ENCODE results near the gene TMEM131L.

DNA sequence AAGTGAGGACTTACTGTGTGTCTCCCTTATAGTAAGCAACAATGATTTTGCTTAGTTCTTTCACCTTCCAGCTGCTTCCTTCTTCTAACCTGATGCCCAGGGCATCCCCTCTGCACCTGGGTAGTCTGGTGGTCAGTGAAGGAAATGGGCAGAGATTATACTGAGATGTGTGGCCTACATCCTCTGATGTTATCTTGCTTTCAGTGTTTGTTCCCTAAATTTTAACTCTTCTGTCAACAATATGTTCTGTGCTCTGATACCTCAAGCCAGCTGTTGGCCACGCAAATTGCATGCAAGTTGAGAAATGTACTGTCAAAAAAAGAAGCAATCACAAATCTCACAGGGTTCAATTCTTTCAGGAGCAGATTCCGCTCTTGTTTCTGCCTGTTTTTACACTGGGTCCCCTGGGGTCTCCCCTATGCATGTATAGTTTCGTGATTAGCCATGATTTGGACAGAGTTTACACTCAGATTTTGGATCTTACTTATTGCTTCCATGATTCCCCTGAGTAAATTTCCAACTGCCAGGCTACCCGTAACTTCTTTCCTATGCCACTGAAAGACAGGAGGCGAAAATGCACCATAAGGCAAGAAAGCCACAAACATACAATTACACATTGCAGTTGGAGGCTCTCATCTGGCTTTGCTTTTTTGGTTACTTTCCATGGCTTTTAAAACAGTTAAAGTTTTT is 73.7 kb downstream of the FBXW7 start:
- RRBS: no CpG with 5 or more reads among the region's 5 CpGs

DNA sequence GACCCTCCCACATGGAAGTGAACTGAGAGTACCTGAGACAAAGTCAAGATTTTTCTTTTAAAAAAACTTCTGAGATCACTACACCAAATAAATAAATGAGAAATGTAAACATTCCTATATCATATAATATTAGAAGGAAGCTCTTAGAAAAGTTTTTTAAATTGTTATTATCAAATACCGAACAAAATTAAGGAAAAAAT is 28.8 kb downstream of the FBXW7 start:
- RRBS: no CpG with 5 or more reads among the region's 1 CpG

- RRBS: no CpG with 5 or more reads among the region's 1 CpG
Observed at GRCh38 chr4:152524835-152525253, 11.0 kb downstream of the FBXW7 start.

- RRBS: no CpG with 5 or more reads among the region's 2 CpGs
Observed at GRCh38 chr4:152691285-152691785, 11.5 kb upstream of the TMEM154 start.

- RRBS: 10% methylated on average over 2 of the region's 4 CpGs
Observed at GRCh38 chr4:152779264-152779371, 412 bp downstream of the TIGD4 start.

GRCh38 chr4:152800514-152801384 is 21.0 kb downstream of the ARFIP1 start:
- RRBS: no CpG with 5 or more reads among the region's 9 CpGs

DNA sequence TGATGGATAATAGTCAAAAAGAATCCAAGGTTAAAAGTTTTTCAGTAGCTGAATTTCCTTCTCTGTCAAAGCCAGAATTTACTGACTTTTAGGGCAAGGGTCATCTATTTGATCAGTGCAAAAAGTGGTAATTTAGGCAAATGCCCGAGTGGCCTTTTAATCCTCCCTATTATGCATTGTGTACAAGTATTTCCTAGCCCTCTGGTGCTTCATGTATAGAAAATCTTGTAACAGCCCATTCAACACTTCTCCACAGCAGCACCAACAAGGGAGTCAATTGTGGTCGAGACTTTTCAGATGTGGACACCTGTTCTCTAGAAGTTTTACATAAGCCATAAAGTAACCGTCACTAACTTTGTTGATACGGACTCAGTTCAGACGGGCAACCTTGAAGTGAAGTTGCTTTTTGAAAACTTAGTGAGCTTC is 51.0 kb upstream of the FHDC1 start:
- RRBS: no CpG with 5 or more reads among the region's 5 CpGs

DNA sequence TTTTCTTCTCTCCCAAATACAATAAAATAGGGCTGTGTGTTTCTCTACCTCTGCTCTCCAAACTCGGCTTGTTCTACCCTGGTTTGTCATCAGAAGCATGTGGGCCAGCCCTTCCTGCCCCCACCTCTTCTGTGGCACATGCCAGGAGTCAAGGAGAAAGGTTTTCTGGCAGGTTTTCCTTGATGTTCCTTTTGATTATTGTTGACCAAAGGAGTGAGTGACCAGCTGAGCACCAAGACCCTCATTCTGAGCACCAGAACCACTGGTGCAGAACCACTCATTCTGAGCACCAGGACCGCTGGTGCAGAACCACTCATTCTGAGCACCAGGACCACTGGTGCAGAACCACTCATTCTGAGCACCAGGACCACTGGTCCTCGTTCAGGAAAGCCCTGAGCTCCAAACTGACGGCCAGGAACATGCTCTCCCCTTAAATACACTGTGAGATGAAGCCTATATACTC is 2.5 kb downstream of the FHDC1 start:
- RRBS: no CpG with 5 or more reads among the region's 4 CpGs

DNA sequence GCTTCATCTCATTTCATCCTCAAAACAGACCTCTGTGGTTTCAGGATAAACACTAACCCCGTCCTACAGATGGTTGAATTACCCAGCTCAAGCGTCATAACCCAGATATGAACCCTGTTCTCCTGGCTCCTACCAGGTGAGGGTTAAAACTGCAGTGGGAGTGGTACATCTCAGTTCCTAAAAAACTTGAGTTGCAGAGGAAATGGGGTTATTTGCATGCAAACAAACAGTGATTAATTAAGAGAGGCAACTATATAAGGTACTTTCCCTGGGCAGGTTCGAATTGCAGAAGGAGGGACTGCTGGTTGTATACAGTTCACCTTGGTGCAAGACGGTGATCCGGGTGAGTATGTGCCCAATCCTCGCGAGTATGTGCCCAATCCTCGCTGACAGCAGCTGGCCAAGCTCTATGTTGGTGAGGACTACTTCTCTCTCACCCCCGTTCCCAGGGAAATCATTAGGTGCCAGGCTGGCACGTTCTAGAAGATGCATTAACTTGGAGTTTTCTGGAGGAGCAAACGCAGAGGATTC is 72.6 kb downstream of the FHDC1 start:
- RRBS: no CpG with 5 or more reads among the region's 11 CpGs

GRCh38 chr4:153222158-153222976 is 18.1 kb downstream of the TRIM2 start:
- RRBS: 13% methylated on average over 8 of the region's 43 CpGs

- RRBS: no CpG with 5 or more reads among the region's 3 CpGs
Observed at GRCh38 chr4:153348039-153348467, 3.6 kb downstream of the MND1 start.

DNA sequence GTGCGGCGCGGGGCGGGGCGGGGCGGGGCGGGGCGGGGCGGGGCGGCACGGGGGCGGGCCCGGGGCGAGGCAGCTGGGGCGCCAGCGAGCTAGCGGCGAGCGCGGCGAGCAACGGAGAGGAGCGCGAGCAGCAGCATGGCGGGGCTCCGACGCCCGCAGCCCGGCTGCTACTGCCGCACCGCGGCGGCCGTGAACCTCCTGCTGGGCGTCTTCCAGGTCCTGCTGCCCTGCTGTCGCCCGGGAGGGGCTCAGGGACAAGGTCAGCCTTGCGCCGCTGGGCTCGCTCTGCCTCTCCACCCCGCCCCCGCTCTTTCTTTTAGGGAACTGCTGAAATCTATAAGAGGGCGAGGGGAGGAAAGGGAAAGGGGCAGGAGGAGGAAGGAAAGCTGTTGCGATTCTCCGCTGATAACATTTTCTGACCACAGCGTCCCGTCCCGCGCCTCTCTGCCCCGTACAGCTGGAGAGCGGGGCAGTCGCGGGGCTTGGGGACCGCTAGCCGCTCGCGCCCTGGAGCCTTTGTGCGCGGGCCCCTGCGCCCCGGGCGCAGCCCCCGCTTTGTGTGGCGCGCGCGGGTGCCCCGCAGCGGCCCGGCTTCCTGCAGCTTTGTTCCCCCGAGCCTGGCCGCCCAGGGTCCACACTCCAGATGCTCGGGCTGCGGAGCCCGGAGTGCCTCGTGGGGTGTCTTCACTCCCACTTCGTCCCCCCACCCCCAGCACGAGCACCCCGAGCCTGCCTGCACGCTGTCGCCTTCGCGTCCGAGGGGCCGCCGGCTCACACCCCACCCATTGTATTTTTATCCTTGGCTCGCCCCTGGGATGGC is at the start of gene TMEM131L:
Gene TMEM131L, plus strand, starts transcription at position 98 of the 820 bp plus-strand sequence.
- RRBS: 2% methylated on average over 48 of the region's 87 CpGs

- RRBS: no CpG with 5 or more reads among the region's 3 CpGs
Observed at GRCh38 chr4:153685168-153685838, 1.2 kb downstream of the TLR2 start.

GRCh38 chr4:153701488-153702777 is 17.9 kb downstream of the TLR2 start:
- RRBS: no CpG with 5 or more reads among the region's 9 CpGs

- RRBS: 2% methylated on average over 7 of the region's 35 CpGs
Observed at GRCh38 chr4:153759077-153759804, 583 bp downstream of the RNF175 start.

GRCh38 chr4:154535306-154536233 is 14.6 kb downstream of the PLRG1 start:
- RRBS: no CpG with 5 or more reads among the region's 3 CpGs

- RRBS: no CpG with 5 or more reads among the region's 3 CpGs
Observed at GRCh38 chr4:155495749-155495984, 118.9 kb upstream of the MAP9 start.

DNA sequence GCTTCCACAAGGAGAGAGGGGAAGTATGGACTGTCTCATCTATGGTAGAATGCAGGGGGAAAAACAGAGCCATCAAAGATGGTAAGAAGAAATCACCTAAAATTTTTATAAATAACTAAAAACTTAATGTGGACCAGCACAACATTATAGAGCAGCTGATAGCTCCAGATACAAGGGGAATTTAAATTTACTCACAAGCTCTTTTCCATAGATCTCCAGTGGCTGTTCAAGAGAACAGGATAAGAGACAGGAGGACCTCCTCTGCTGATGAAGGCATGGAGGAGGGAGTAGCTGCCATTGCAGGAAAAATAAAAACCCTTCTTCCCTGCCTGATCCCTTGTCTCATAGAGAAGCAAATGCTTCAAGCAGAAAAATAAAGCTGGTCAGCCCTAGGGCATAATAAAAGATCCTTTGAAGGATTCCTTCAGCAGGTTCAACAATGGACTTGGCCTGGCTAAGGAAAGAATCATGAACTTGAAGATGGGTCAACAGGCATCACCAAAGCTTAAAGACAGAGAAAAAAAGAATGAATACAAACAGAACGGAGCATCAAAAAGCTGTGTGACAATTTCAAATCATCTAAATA is 113.5 kb downstream of the GASK1B start:
- RRBS: no CpG with 5 or more reads among the region's 1 CpG

DNA sequence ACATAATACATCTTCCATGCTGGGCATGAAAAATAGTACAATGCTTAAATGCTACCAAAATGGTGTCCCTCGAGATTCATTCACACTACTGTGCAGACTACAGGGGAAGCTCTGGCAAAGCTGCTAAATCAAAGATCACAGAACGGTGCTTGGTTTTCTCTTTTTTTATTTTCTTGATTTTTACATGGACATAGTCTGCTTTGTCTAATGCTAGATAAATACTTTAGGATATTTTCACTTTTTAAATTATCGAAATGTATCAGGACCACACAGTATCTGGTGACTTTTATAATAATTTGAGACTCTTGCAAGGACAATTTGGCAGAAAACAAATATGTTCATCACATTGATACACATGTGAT is 7.7 kb downstream of the GASK1B start:
- RRBS: no CpG with 5 or more reads among the region's 3 CpGs

DNA sequence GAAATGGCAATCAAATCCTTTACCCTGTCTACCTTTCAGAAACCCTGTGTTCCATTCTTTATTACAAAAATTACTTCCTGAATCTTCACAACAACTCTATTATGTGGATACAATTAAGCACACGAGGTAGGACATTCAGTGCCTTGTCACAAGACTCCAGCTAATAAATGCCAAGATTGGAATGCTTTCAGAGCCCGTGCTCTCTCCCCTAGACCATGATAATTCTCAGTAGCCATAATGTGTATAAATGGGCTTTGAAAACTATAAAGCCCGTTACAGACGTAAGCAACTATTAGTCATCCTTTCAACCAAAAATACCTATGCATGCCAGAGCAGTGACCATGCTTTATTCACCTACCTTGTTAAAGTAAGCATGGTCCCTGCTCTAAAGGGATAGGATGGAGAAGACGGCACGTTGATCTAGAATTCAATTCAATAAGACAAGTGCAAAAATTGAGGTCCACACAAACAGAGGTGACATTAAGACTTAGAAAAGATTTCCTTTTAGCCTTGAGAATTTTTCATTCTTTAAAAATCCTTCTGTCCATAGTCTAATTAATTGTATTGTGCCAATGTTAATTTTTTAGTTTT is 2.5 kb downstream of the RXFP1 start:
- RRBS: no CpG with 5 or more reads among the region's 6 CpGs

All from HL-60 (cell line).